CMK (cell line): ENCODE measurements around the genes USP6NL and DHTKD1.

DNA sequence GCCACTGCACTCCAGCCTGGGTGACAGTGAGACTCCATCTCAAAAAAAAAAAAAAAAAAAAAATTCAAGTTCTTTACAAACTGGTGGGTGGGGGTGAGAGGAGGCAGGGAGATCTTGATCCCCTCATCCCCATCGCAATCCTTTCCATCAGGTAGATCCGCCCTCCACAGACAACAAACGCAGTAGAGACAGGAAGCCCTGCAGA, 216.9 kb downstream of the CELF2 start:
- RRBS = no CpG with 5 or more reads among the region's 3 CpGs

- RRBS = no CpG with 5 or more reads among the region's 24 CpGs
Observed at GRCh38 chr10:11280777-11281909, 263.5 kb downstream of the CELF2 start.

- RRBS = no CpG with 5 or more reads among the region's 4 CpGs
Observed at GRCh38 chr10:11288066-11288315, 270.3 kb downstream of the CELF2 start.

DNA sequence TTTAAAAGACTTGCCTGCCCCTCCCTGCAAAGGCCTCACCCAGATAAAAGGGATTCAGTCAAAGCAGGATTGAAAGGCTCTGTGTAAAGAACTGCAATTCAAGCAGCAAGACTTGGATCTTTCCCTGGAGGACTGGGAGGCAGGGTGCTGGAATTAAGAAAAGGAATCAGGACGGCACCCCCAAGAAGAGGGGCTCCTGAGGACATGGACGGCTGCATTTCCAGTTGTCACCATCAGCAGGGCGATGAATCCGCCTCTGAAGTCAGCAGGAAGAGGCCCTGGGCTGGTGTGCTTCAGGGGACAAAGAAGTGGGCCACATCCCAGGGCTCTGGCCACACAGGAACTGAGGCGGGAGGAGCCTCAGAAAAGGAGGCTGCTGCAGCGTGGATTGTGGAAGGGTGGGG, 209.7 kb downstream of the USP6NL start:
- RRBS = no CpG with 5 or more reads among the region's 6 CpGs

DNA sequence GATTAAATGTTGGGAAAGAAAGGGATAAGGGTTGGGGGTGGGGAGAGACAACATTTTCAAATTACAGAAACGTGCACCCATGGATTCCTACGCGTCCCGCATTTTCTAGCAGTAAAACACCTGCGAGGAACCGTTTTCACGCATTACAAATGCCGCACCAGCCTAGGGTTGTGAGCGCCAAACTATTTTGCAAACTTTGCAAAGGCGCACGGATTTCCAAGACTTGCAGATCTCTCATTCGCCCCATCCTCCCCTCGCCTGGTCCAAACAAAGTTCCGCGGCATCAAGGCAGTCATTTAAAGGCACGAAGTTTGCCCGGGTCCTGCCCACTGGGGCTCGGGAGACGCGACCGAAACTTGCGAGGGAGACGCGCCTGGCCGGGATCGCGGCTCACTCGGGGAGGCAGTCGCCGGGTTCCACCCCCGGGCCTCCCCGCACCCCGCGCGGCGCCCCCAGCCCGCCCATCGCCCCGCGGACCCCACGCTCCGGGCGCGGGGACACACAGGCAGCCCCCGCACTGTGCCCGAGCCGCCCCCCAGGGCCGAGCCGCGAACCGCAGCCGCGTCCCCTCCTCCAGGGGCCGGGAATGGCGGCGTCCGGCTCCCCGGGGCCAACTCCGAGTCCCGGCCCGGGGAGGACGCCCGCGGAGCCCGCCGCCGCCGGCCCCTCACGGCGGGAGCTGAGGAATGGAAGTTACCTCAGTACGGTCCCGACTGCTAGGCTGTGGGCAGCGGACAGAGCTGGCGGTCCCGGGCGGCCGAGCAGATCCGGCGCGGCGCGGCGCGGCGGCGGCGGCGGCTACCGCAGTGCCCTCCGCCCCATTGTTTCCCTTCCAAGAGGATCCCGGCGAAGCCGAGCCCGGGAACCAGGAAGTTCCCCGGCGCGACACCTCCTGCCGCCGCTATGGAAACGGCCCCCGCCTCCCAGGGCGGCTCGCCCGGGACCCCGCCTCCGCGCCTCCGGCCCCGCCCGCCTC, at the start of gene USP6NL:
TSS of gene USP6NL (minus strand) at position 905 of the 976 bp plus-strand sequence.
- RRBS = 1% methylated on average over 60 of the region's 110 CpGs

- RRBS = no CpG with 5 or more reads among the region's 7 CpGs
Observed at GRCh38 chr10:11863734-11864159, 40.6 kb downstream of the PROSER2 start.

DNA sequence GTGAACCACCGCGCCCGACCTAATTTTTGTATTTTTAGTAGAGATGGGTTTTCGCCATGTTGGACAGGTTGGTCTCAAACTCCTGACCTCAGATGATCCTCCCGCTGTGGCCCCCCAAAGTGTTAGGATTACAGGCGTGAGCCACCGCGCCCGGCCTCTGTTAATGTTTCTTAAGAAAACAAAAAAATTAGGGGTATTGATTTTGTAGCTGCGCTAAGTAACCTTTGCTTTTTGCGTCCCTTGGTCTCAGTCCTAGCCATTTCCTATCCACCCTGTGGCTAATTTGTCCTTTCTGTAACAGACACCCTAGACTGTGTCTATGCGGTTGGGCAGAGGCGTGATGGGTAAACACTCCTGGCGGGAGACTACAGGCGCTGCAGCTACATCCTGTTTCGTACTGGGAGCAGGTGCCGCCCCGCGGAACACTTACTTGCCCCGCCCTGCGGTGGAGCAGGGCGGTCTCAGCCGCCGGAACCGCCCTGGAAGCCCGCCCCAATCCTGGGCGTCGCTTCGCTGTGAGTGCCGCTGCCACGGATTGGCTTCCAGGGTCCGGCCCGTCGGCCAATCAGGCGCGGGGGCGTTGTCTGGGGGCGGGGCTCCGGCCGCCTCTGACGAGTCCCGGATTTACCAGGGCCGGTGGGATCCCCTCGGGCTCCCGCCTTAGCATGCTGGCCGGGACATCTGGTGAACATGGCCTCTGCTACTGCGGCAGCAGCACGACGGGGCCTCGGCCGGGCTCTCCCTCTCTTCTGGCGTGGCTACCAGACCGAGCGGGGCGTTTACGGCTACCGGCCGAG, at the start of gene DHTKD1:
TSS of gene DHTKD1 (plus strand) at position 611 of the 797 bp plus-strand sequence.
- RRBS = 1% methylated on average over 30 of the region's 58 CpGs

DNA sequence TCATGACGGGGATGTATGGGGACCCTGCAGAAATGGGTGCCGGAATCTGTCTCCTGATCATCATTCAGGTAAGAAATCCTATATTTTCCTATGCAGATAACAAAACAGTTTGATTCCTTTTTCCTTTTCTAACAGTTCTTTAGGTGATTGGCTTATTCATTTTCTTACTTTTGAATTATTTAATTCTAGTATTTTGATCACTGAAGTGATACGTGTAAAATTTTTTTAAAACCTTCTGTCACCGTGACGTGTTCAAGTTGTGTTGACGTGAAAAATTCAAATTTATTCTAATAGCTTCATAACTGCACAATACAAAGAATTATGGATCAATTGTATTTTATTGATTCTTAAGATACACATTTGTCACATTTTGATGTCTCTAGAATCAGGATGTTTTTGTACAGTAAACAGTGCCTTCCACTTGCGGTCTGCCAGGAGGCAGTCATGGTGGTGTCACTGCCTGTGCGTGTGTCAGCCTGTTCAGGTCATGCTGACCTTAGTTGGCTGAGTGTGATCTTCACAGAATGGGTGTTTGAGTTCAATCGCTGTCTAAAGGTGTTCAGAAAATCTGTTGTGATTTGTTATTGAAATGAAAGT, 20.5 kb downstream of the SEC61A2 start:
- RRBS = no CpG with 5 or more reads among the region's 9 CpGs

DNA sequence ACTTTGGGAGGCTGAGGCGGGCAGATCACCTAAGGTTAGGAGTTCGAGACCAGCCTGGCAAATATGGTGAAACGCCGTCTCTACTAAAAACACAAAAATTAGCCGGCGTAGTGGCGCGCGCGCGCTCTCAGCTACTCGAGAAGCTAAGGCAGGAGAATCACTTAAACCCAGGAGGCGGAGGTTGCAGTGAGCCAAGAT, 876 bp downstream of the NUDT5 start:
- RRBS = no CpG with 5 or more reads among the region's 13 CpGs

GRCh38 chr10:12333664-12334457, 15.5 kb upstream of the CAMK1D start:
- RRBS = 74% methylated on average over 4 of the region's 17 CpGs

GRCh38 chr10:12405784-12406176, 56.4 kb downstream of the CAMK1D start:
- RRBS = no CpG with 5 or more reads among the region's 9 CpGs

DNA sequence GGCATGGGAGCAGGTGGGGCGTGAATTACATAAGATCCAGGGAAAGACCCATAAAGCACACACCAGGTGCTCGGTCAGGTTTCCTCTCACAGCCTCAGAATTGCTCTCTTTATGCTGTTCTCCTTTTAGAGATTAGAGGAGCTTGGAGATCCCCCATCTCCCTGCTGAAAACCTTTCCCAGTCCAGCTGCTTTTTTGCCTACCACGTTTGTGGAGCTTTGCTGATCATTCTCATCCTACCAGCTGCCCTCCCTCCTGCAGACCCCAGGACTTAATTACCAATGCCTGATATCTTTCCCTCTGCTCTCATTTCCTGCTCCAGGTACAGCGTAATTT, 83.7 kb downstream of the CAMK1D start:
- RRBS = no CpG with 5 or more reads among the region's 4 CpGs

DNA sequence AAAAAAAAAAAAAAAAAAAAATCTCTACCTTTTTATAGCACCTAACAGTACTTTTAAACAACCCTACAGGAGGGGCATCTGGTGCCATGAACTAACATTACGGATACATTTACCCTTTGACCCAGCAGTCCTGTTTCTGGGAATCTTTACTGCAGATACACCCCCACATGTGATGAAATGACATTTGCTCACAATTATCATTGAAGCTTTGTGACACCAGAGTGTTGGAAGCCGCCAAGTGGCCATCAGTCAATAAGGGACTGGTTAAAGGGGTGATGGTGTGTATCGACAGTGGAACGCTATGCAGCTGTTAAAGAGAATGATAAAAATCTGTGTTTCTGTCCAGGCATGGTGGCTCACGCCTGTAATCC, 107.4 kb downstream of the CAMK1D start:
- RRBS = no CpG with 5 or more reads among the region's 5 CpGs

GRCh38 chr10:12605494-12606522, 256.5 kb downstream of the CAMK1D start:
- RRBS = no CpG with 5 or more reads among the region's 32 CpGs

GRCh38 chr10:12639613-12640130, 290.3 kb downstream of the CAMK1D start:
- RRBS = no CpG with 5 or more reads among the region's 7 CpGs

GRCh38 chr10:12793633-12794123, 207.8 kb downstream of the CCDC3 start:
- RRBS = no CpG with 5 or more reads among the region's 6 CpGs

DNA sequence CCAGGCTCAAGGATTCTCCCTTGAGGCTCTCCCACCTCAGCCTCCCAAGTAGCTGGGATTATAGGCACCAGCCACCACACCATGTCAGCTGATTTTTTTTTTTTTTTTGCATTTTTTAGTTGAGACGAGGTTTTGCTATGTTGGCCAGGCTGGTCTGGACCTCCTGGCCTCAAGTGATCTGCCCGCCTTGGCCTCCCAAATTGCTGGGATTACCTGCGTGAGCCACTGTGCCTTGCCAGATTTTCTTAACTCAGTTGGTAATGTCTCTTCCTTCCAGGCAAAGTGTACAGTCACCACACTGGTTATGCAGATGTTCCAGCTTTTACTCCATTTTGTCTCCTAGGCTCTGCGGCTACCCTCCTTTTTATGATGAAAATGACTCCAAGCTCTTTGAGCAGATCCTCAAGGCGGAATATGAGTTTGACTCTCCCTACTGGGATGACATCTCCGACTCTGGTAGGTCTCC, 187.6 kb downstream of the CCDC3 start:
- RRBS = no CpG with 5 or more reads among the region's 6 CpGs

GRCh38 chr10:13340989-13341523, 7.0 kb downstream of the SEPHS1 start:
- RRBS = no CpG with 5 or more reads among the region's 7 CpGs

DNA sequence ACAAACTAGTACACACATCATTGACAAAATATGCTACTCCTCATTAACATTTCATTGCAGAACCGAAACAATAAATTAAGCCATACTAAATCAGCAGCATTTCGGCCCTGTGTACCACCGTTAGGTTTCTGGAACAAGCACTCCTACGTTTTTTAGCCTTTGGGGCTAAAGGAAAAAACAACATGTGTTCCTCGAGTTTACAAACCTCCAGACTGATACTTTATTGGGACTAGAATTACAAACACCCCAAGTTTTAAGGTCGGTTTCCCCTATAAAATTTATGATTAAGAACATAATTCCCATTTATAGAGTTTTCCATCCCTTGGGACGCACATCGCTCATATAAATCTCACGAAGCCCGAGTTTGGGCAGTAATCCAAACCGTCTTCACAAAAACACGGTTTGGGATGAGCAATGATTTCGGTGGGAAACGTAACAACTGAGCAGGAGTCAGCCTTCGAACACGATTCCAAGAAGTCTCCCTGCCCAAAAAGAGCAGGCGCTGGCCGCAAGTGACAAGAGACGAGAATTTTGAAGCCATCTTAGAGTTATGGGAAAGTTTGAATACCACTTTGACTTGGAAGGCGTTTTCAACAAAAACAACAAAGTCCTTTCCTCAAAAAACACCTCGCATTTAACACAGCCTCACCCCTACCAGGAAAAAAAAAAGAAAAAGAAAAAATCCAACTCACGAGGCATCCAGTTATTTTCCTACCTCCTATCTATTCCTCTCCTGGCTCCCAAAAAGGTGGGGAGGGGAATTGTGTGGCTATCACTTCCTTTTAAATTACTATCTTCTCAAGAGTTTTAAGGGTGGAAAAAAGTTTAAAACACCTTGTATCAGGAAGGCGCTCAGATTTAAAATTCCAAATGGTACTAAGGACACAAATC, 1.8 kb downstream of the SEPHS1 start:
- RRBS = no CpG with 5 or more reads among the region's 23 CpGs